Natural killer cell (primary cell): ENCODE measurements around the genes CHRNG and GIGYF2.

- PRO-cap, result no peak
These were observed 8.4 kb downstream of the NCL start for GRCh38 chr2:231455711-231456417.

DNA sequence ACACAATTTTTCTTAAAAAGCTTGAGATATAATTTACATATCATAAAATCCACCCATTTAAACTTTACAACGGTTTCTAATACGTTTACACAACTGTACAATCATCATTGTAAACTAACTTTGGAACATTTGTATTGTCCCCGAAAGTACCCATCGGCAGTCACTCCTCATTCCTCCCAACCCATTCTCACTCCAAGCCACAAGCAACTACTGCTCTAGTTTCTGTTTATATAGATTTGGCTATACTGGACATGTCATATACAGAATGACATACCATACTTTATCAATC lies 32.8 kb downstream of the NMUR1 start:
- PRO-cap, result no peak

DNA sequence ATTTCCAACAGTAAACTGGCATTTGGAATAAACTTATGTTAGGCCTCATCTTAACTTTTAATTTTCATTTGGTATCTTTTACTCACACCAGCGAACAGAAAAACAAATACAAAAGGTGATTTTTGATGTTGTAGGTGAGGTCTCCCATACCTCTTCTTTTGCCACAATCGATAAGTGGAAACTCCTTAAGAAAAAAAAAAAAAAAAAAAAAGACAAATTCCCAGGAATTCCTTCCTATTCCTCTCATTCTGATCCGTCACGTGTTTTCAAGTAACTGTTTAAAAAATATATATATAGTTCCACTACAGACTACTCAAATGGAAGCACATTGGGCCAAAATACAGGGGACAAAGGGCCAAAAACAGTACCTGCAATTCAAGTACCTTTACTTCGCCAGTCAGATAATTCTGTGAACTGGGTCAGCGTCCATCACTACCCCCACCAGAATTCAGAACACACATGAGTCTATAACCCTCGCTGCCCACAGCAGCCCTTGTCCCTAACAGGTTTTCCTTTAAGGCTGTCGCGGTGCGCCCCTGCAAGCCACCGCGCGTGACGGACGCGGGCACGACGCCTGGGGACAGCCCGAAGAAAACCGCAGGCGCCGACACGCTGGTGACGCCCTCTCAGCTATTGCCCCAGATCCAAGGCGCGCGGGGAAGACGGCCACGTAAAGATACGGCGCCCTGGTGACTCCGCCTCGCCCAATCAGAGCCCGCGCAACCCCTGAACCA lies 16.4 kb downstream of the NMUR1 start:
- PRO-cap, result bidirectional peak, plus-strand start outside the sequence, minus-strand start at position 561 of the sequence

GRCh38 chr2:231614644-231615099 lies 22.0 kb downstream of the TEX44 start:
- PRO-cap, result no peak

DNA sequence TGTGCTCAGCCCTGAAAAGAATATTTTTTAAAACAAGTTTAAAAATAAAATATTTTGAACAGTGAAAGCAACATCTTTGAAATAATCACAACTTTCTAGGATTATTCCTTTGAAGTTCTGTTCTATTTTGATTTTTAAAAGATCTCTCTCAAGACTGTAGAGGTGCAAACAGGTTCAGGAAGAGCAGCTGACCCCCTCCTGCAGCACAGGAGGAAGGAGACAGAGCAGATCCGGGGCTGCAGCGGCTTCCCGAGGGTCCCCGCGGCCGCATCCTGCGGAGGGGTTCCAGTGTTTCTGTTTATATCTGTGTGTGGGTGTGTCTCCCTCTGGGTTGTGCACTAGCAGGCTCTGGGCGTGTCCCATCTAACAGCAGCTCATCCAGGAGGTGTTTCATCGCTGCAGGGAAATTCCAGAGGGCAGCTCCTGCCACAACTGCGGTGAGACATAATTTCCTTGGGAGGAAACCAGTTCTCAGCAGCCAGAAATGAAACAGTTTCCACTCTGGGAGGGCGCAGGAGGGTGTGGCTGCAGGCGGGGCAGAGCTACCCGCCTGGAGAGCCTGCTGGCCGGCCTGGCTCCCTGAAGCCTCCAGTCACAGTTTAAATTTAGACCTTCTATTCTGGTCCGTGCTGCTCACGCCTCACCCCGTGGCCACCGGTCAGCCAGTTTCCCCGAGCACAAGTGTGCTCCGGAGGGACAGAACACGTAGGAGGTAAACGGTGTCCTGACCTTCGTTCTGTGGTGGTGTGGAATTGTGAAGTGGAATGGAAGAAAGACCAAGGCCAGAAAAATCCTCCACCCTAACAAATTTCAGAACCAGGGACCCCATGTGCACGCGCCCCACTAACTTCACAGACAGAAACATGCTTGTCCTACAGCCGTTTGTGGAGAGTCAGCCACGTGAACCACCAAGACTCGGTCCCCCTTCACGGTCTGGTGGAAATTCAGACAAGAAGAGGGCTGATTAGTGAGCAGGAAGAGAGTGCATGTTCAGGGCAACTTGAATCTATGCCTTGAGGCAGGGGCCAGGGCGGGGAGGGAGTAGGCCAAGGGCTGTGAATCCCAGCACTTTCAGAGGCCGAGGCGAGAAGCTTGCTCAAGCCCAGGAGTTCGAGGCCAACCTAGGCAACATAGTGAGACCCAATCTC lies 50.1 kb downstream of the TEX44 start:
- PRO-cap, result no peak

- PRO-cap, result no peak
These were observed 47.4 kb upstream of the PTMA start for GRCh38 chr2:231660736-231661518.

- PRO-cap, result no peak
These were observed 43.5 kb upstream of the PTMA start for GRCh38 chr2:231664750-231665326.

GRCh38 chr2:231682835-231683419 lies 25.4 kb upstream of the PTMA start:
- PRO-cap, result no peak

DNA sequence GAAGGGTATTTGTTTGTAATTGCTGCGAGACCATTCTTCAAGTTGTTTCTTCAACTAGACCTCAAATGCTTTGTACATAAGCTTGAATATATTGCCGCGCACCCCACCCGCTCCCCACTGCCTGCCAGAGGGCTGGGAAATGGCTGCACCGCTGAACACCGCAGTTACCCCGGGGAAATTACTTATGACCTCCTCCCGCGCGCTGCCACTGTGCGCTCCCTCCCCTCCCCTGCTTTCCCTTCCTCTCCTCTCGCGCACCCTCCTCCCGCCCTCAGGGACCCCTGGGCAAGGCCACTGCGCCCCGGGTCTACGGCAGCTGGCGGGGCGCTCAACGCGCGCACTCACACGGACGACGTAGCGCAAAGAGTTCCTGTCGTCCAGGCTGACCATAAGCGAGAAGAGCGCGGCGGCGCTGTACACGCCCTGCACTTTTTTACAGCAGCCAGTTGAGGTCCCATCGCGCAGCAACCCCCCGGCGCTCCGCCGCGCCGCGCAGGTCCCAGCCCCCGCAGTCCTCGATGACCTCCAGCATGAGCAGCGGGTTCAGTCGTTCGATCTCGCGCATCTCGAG lies 7.9 kb downstream of the ALPP start:
- PRO-cap, result no peak

DNA sequence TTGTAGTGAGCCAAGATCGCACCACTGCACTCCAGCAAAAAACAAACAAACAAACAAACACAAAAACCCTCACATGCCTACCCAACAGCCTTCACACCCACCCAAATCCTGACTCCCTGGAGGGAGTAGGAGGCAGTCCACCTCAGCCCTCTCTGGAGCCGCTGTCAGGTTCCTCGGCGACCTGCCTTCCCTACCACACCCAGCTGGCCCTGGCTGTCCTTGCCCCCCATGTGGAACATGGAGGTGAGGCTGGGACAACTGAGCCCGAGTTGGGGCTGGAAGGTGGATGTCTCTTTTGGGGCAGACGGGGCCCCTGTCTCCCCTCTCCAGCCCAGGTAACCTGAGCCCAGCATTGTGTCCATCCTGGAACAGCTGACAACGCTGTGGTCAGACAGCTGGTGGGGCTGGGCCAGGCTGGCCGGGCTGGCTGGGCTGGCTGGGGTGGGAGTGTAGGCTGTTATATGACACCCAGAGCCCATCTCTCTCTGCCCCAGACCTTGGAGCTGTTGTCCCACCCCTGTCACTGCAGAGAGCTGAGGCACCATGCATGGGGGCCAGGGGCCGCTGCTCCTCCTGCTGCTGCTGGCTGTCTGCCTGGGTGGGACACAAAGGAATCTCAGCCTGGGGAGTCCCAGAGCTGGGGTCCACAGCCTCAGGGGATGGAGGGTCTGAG lies at the start of gene CHRNG:
CHRNG (plus strand) TSS at position 488 of the 673 bp plus-strand sequence.
- PRO-cap, result no peak

GRCh38 chr2:232548164-232548941 lies 2.0 kb downstream of the TIGD1 start:
- PRO-cap, result no peak

DNA sequence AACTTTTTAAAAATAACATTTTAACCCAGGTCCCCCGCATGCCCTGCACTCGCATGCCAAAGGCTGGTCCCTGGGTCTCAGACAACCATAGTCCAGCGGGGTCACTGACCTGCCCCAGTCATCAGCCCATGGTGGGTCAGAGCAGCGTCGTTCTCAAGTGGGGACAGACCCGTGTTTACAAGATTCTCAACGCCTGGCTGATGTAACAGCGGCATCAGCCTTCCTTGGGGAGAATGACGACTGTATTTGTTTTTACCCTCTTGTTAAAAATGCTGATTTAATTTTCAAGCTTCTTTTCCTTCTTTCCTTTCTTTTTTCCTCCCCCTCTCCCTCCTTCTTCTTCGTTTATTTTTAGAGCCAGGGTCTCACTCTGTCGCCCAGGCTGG lies 1.1 kb upstream of the EFHD1 start:
- PRO-cap, result no peak

- PRO-cap, result unidirectional peak, plus-strand start at chr2:232697331
These were observed at the start of gene GIGYF2 for GRCh38 chr2:232696716-232697499. GIGYF2 (plus strand) TSS chr2:232697331.

GRCh38 chr2:232773763-232774259 lies 2.6 kb downstream of the KCNJ13 start:
- PRO-cap, result no peak

GRCh38 chr2:232806441-232806838 lies 30.1 kb upstream of the KCNJ13 start:
- PRO-cap, result no peak

DNA sequence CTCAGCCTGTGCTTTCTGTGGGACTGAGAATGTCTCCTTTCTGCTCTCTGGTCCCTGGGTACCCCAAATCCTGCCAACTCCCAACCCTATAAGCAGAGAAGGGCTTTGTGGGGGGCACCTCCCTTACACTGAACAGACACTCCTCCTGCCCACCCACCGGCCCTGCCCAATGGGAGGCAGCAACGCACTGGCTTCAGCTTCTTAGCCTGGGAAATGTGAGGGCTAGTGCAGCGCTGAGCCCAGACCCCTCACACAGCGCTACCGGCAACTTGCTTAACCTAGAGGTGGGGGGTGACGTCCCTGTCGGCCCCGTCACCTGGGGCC lies 5.5 kb downstream of the SNORC start:
- PRO-cap, result no peak

GRCh38 chr2:232901991-232902382 lies 31.9 kb downstream of the SNORC start:
- PRO-cap, result no peak

- PRO-cap, result no peak
These were observed 46.9 kb downstream of the NGEF start for GRCh38 chr2:232966147-232966562.

GRCh38 chr2:232979554-232980064 lies 33.4 kb downstream of the NGEF start:
- PRO-cap, result no peak

DNA sequence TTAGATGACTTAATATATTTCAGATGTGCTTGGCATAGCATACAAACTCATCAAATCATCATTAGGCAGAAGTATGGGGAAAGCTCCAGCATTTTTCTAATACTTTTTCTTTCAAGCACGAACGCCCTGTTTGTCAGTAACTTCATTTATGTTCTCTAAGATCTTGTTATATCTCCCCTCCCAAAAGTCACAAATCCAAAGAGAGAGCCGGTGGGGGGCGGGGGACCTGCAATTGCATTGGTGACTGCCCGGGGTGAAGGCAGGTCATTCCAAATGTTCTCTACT lies 82.9 kb downstream of the INPP5D start:
- PRO-cap, result no peak